ENCODE data around the gene RUFY1.

DNA sequence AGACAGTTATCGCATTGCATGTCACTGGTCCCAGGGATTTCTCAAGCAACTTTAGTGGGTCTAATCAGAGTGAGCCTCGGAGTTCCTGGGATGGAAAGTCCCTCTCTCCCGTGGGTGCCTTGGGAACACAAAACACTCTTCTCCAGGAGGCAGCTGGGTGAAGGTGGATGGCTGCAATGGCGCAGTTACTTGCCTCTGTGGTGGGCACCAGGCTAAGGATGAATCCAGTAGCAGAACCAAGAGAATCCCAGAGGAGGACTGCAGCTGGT lies 33.9 kb upstream of the ADAMTS2 start:
- PRO-cap, result no peak

DNA sequence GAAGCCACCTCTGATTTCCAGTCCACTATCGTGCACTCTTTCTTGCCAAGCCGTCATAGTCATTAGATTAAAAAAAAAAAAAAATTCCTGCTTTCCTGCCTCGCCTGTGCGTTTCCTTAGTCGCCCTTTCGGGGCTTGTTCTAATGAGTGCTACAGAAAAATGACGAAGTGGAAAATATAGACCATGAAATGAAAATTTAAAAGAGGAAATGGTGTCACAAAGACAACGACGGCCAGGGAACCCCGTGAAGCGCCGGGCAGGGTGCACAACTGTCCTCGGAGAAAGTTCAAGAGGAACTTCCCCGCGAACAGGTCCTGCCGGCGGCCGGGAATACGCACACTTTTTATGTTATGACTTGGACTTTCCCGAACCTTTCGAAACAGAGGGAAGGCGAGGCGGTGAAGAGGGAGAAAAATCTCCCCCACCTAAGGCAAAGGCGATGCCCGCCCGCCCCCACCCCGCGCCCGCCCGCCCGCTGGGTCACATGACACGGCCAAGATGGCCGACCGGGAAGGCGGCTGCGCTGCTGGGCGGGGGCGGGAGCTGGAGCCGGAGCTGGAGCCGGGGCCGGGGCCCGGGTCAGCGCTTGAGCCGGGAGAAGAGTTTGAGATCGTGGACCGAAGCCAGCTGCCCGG lies at the start of gene RUFY1:
RUFY1 (plus strand) TSS at position 484 of the 636 bp plus-strand sequence.
- PRO-cap, result bidirectional peak, plus-strand start at position 491 of the sequence, minus-strand start at position 289 of the sequence

GRCh38 chr5:179614196-179614741 lies 9.2 kb downstream of the HNRNPH1 start:
- PRO-cap, result no peak

- PRO-cap, result no peak
Measured at GRCh38 chr5:179658439-179658857, 22.4 kb downstream of the CBY3 start.

- PRO-cap, result no peak
Measured at GRCh38 chr5:179724450-179725041, 8.1 kb upstream of the MAML1 start.

DNA sequence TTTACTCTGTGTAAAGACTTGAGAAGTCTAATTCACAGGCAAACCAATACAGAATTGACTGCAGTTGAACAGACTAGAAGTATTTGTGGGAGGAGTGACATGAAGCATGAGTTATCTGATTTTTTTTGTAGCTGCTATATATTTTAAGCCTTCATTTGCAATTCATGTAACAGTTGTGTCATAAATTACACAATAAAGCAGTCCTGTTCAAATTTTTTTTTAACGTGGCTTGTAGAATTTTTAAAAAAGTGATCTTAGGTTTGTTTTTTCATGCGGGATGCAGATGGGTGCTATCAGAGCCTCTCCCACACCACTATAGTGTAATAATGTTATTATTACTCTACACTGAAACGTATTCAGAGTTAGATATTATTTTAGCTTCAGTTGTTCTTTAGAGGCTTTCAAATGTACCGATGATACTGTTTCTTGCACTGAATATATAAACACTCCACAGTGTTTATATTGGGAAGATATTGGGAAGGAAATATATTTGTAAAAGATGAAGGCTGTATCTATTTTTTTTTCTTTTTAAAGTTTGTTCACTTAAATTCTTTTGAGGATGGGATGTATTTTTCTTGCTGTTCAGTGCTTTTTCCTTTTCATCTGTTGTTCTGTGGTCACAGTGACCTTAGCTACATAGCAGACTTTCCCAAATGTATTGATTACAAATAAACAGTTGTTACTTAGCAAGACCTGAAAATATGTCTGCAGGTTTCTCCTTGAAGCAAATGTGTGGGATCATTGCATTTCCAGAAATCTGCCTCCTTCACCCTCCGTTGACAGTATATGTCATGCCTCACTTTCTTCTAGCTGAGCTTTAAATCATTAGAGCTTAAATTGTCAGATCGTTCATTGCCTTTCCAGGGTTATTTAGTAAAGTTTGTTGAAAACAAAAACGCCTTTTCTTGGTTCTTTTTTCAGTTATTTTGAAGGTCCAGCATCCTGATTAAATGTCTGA lies 2.6 kb upstream of the MAML1 start:
- PRO-cap, result no peak

DNA sequence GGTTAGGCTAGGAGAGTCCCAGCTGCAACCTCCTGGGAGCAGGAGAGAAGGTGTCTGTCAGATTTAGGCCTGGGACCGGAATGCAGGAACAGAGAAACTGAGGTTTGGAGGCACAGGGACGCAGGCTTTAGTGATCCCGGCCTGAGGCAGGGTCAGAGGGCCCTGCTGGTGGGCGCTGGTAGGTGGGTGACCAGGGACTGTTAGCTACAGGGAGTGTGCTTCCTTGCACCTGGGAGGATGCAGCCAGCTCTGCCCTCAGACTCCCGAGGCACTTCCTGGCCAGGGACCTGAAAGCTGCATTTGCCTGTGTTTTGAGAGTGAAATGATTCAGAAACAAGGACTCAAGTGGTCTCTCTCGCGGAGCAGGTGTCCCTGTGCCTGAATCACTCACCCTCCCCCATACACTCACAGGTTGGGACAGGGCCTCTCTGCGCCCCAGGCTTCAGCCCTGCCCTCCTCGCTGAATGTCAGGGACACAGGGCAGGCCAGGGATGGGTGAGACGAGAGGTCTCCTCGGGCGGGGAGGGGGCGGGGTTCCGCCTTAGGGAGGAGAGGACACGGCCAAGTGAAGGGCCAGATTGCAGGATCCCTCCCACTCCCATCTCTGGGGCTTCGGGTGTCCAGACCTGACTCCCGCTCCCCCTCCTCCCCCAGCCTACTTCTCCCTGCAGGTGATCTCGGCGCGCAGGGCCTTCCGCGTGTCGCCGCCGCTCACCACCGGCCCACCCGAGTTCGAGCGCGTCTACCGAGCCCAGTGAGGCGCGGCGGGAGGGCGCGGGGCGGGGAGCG lies 1.3 kb downstream of the LTC4S start:
- PRO-cap, result no peak

- PRO-cap, result no peak
Measured at GRCh38 chr5:179807247-179807685, 600 bp upstream of the MGAT4B start.

- PRO-cap, result no peak
Measured at GRCh38 chr5:179840202-179841352, 18.0 kb downstream of the MRNIP start.

- PRO-cap, result no peak
Measured at GRCh38 chr5:179860069-179861090, 1.8 kb upstream of the MRNIP start.

DNA sequence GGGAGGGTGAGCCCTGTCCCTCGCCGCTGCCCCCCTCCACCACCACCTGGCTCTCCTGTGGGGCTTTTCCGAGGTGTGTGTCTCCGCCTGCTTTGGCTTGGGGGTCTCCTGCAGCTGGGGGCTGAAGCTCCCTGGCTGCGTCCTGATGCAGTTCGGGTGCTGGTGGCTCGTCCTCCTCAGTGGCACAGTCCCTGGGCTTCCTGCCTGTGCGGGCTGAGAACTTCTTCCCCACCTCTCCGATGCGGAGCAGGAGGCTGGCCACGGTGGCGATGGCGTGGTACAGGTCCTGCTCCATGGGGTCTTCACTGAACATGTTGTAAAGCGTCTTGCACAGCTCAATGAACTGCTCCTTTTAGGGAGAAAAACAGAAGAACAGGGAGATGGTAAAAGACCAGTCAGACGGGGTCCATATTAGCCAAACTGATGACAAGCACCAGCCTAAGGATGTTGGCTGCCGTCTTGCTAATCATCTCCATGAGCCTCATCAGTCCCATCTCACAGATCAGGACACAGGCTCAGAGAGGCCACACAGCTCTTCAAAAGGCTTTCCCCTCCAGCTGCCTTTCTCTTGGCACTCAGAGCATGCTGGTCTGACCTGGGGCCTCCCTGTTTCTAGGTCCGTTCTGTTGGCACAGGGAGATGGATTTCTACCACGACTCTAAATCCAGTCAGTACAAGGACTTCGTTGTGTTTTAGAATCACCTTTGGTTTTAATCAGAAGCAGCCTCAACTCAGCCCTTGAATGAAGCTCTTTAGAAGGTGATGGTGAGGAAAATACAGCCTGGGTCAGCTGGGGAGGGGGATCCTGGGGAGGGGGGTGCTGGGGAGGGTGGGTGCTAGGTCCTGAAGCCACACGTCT lies 5.4 kb upstream of the MRNIP start:
- PRO-cap, result no peak

- PRO-cap, result no peak
Measured at GRCh38 chr5:179959597-179959999, 51.9 kb upstream of the TBC1D9B start.

DNA sequence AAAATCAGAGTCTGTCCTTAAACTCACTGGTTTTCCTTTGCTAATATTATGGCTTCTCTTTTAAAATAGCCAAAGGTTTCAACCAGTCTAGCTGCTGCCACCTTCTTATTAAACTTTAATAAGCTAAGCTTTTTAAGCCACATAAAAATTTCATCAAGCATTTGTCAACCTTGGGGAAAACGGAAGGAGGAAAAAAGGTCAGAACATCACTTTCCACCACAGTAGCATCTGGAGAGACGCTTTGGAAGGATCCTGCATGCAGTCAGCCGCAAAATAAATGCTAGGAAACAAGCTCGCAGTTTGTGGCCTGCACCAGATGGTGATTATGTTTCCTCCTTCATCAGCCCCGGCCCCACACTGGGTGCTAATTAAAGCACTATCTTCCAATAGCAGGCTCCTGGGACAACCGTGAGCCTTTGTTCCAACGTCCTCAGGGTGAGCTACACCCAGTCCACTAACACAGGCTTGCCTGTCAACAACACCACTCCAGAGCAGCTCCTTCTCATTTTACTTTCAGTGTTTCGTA lies 64.1 kb downstream of the RNF130 start:
- PRO-cap, result no peak

GRCh38 chr5:180070706-180071244 lies 784 bp downstream of the RNF130 start:
- PRO-cap, result no peak

- PRO-cap, result no peak
Measured at GRCh38 chr5:180208184-180208632, 803 bp downstream of the RASGEF1C start.

GRCh38 chr5:180688605-180689390 lies 39.4 kb upstream of the FLT4 start:
- PRO-cap, result no peak

DNA sequence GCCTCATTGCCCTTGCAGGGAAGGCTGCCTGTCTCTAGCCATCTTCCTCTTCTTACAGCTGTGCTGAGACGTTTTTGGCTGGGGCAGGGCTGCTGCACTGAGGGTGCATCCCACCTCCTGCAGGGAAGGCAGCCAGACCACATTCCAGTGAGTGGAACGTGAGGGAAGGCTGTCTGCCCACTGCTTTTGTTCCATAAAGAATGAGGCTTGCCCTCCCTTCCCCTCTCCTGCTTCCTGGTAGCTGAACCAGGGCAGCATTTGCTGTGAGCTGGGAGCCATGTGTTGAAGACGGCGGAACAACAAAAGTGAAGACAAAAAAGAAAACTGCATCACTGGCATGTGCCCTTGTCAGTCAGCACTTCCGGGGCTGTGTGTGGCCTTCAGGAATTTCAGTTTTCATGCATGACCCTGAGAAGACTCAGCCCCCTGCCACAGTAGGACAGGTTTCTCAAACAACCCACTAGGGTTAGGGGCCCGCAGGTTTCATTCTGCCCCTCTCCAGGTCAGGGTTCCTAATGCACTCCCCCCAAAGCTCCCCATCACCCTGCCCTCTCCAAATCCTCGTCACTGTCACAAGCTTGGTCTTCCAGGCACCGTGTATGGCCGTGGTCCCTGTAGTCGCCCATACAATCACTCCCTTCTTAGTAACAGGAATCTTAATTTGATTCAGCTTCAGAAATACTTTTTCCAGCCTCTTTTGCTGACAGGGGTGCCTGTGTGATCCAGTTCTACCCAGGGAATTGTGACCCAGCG lies 16.6 kb downstream of the MGAT1 start:
- PRO-cap, result no peak

- PRO-cap, result no peak
Measured at GRCh38 chr5:180807159-180807478, 4.5 kb upstream of the MGAT1 start.

- PRO-cap, result no peak
Measured at GRCh38 chr5:180809460-180810353, 7.1 kb upstream of the MGAT1 start.

- PRO-cap, result bidirectional peak, plus-strand start at chr5:180810597, minus-strand start at chr5:180810498
Measured at GRCh38 chr5:180810354-180811341, 8.0 kb upstream of the MGAT1 start.

Data from mesenteric fat pad (tissue), 1 donor.